Hematopoietic multipotent progenitor cell (in vitro differentiated cells): ENCODE results near the genes SIGLEC12, ZNF432, ZNF841, ZNF347 and ZNF677.

DNA sequence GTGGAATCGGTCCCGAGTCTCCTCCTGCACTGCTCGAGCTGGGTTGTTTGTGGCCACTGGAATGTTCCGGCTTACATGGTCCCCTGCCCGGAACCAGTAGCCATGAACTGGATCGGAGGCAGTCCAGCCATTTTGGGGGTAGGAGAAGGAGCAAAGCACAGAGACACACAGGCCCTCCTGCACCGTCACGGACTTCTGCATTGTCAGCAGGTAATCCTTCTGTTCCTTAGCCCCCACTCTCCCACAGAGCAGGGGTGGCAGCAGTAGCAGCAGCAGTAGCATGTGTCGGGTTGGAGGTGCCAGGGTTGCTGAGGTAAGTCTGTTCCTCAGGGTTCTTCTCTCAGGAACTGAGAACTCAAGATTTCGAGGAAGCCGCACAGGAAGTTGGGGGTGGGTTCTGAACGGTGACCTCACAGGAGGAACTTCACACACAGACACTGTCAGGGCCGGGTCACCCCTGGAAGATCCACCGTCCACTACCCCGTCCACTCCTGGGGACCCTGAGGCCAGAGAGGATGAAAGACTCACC lies at the start of gene SIGLEC12:
SIGLEC12 (minus strand) TSS at position 349 of the 529 bp plus-strand sequence.
- CAGE, long polyA plus RNA: no peak

DNA sequence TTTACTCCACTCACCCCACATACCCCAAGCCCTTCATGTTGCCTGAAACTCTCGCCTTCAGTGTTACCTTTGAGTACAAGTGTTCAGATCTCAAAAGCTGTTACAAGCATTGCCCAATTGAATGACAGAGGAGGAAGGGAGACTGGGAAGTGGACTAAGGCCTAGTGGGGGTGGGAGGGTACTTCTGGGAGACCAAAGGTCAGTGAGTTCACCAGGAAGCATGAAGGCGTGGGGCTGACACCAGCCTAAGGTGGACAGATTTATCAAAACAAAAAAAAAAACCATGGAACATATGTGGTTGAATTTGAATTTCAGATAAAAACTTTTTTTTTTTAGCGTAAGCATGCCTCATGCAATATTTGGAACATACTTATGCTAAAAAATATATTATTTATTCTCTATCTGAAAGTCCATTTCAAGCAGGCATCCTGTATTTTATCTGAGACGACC lies 6.2 kb upstream of the SIGLEC12 start:
- CAGE, long polyA plus RNA: no peak

DNA sequence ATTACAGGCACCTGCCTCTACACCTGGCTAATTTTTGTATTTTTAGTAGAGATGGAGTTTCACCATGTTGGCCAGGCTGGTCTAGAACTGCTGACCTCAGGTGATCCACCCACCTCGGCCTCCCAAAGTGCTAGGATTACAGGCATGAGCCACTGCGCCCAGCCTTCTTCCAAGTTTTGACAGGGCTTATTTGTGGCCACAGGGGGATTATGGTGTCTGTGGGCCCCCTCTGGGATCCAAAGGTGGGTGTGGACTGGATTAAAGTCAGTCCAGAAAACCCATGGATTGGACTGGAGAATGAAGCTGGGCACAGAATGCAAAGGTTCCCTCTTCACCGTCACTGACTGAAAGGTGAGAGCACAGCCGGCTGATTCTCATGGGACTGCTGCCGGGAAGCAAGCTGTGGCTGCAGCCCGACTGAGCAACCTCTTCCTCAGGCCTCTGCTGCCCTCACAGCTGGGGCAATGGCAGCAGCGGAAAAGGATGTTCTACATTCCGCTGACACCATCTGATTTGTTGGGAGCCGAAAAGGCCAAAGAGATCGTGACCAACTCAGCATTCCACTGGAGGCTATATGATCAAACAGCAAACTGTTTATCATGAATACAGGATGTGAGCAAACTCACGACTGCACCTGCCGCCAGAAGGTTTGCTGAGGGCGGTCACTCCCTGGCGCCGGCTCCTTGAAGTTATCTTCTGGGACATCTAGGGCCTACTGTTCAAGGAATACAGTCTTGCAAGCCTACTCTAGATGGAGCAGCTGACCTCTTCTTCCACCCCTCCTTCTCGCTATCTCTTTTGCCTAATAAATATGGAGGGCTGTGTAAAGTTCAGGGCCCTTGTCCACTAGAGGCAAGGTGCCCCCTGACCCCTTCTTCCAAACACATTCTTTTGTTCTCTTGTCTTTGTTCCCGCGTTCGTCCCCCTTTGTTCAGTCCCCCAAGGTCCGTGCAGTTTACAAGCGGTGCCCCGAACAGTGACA lies 19.4 kb upstream of the SIGLEC6 start:
- CAGE, long polyA plus RNA: no peak

GRCh38 chr19:51572740-51573677 lies 1.9 kb downstream of the ZNF175 start:
- CAGE, long polyA plus RNA: no peak

DNA sequence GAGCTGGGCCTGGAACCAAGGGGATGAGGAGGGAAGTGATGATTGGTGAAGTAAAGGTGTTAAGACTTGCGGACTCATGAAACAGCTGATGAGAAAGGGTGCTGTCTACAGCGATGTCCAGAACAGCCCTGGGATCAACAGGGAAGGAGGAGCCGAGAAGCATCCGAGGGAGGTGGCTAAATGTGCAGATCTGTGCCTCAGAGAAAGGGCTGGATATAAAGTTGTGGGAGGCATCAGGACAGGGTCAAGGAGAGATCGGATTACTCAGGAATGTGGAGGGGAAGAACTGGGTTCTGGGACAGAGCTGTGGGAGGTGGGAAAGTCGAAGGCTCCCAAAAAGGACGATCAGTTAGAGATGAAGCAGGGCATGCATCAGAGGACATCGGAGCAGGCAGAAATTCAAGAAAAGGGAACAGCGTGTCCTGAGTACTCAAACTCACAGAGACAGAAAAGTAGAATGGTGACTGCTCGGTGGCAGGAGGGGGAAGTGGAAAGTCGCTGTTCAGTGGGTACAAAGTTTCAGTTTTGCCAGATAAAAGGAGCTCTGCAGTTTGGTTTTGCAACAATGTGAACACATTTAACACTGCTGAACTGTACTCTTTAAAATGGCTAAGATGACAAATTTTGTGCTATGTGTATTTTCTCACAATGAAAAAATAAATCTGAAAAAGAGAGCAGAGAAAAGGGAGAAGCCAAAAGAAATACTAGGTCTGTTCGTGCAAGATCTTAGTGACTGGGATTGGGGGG lies 1.8 kb downstream of the SIGLEC14 start:
- CAGE, long polyA plus RNA: no peak

DNA sequence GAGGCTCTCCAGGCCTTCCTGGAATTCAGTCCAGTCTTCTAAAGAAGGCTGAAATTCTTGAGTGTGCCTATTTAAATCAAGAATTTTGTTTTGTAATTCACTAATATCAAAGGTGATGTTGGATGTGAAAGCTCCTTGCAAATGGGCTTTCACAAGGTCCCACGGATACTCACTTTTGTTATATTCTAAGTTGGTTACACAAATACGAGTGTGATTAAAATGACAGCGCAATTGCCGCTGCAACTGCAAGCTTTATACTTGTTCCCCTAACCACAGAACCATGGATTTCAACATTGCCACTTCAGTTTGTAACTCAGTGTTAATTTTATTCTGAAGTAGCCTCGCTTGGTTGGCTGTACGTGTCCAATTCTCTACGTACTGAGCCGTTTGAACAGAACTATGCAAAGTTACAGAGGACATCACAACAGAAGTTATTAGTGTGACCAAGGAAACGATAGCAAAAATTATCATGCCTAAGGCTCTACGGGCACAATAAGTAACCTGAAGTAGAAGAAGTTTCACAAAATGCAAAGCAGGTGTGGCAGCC lies 10.5 kb downstream of the FPR3 start:
- CAGE, long polyA plus RNA: no peak

DNA sequence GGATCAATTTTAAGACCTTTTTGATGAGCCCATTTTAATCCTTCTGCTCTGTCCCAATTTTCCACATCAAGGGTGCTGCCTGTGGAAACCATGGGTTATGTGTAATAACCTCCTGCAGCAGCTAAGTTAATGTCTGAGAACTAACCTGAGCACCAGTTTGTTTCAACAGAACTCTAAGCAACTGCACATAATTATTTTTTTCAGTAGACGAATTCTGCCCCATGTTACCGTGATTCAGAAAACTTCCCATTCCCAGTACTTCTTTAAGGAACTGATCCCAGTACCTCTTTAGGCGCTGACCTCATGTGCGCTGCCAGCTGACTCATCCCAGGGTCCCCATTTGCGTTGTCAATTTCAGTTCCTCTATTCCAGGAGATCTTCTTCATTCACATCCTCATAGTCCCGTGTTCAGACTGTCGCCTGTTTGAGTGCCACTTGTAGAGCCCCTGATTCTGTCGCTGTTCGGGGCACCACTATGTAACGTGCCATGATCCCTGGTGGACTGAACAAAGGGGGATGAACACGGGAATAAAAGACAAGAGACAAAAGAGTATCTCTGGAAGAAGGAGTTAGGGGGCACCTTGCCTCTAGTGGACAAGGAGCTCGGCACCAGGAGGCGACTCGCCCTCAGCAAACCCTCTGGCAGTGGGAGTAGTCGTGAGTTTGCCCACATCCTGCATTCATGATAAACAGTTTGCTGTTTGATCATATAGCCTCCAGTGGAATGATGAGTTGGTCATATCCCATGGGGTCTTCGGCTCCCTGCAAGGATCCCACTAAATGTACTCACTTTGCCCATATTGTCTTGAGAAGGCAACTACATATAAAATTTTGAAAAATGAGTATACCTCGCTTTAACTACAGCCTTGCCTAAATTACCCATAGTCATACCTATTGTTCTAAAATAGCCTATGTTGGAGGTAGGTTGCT lies 16.5 kb downstream of the FPR3 start:
- CAGE, long polyA plus RNA: no peak

- CAGE, long polyA plus RNA: start-site peak on the minus strand at chr19:52048724-52048859, 38 reads
These were observed at the start of gene ZNF432 for GRCh38 chr19:52048479-52049545. Gene ZNF432, minus strand, starts transcription at chr19:52048838.

DNA sequence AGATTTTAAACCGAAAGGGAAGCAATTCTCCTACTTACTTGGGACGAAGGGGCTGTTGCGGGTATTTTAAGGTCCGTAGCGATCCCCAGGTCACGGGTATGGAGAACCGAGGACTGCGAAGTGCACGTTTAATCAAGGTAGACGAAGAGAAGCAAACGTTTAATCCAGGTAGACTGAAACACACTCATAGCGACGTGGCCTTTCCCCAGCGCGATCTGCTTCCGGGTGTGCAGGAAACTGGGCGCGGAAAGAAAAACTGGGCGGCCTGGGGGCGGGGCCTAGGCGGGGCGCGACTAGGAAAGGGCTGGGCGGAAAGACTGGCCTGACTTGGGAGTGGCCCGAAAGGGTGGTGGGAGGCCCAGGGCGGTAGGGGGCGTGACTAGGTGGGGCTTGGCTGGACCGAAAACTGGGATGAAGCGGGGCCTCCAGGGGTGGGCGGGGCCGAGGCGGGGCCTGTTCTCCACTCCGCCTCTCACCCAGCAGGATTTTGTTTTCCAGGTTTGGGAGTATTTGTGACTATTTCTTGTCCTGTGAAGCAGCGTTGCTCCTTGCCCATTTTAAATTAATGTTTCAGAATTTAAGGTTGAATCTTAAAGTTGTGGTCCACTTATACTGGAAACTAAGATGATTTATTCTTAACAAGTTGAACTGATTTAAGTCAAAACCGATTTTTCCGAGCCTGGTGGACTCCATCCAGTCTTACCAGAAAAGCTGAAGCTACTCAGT lies at the start of gene ZNF841:
ZNF841 (minus strand) TSS at position 229 of the 726 bp plus-strand sequence.
- CAGE, long polyA plus RNA: no peak

- CAGE, long polyA plus RNA: no peak
These were observed 3.1 kb downstream of the PPP2R1A start for GRCh38 chr19:52192721-52193485.

- CAGE, long polyA plus RNA: no peak
These were observed 8.1 kb downstream of the PPP2R1A start for GRCh38 chr19:52197857-52198494.

- CAGE, long polyA plus RNA: no peak
These were observed 217 bp upstream of the ZNF766 start for GRCh38 chr19:52269248-52269492.

GRCh38 chr19:52528529-52529195 lies 1.2 kb downstream of the ZNF808 start:
- CAGE, long polyA plus RNA: start-site peak on the plus strand at chr19:52528600-52528939, 50 reads

- CAGE, long polyA plus RNA: no peak
These were observed 59.1 kb downstream of the ENSG00000269825 start for GRCh38 chr19:52630891-52631811.

DNA sequence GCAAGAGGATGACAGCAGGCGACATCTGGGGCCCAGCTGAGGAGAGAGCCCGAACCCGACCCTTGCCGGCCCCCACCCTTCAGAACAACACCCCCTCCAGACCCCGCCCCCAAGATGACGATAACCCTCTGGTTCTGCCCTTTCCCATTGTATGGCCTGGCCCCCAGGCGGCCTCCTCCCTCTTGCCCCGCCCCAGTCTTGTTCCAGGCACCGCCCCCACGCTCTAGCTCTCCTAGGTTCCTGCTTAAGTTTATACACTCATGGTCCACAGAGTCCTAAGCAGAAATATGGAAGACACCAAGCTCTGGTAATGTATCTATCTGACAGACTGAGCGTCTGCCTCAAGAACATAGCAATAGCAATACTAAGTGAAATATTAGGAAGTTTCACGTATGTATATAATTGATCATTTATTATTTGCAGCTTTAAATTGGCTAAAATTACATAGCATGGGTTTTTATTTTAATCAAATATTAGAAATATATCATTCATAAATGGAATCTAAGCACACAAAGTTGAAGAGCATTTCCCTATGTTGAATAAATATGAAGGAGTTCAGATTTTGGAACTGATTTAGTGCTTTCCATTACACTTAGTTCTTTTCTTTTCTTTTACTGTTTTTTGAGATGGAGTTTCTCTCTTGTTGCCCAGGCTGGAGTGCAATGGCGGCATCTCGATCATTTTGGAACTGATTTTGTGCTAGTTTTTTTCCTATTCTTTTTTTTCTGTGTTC lies 49.2 kb downstream of the ENSG00000269825 start:
- CAGE, long polyA plus RNA: no peak

GRCh38 chr19:53086678-53087418 lies 16.4 kb downstream of the ZNF160 start:
- CAGE, long polyA plus RNA: no peak

- CAGE, long polyA plus RNA: no peak
These were observed at the start of gene ZNF347 for GRCh38 chr19:53158823-53159265. Gene ZNF347, minus strand, starts transcription at chr19:53159053.

GRCh38 chr19:53254384-53255364 lies at the start of gene ZNF677:
Gene ZNF677, minus strand, starts transcription at chr19:53254873.
- CAGE, long polyA plus RNA: start-site peak on the minus strand at chr19:53254810-53254890, 69 reads; start-site peak on the plus strand at chr19:53255019-53255045, 53 reads

DNA sequence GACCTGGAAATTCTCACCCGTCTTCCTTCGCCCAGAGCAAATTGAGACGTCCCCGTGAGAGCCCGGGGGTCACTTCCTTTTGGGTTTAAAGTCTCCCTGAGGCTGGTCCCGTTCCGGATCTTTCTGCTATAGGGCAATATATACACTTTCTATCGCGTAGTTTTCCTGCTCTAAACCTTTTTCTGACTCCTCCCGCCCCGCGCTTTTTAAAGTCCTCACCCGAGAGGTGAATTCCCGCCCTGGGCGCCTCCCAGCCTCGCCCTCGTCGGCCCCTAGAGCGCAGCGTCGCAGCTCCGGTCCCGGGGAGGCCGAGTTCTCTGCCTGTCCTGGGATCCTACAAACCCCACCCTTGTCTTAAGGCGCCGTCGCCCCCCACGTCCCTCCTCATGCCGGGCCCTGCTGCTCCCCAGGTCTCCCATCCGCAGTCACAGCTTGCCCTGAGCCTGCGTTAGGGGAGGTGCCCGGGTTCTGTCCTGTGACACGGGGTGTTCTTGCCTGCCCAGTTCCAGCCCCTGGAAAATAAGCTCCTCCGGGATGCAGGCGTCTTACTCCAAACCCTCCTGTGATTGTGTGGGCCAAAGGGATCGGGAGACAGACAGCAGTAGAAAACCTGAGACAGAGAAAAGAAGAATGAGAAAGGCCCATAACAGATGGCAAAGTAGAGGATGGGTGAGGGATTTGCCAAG lies 479 bp downstream of the ZNF525 start:
- CAGE, long polyA plus RNA: no peak

DNA sequence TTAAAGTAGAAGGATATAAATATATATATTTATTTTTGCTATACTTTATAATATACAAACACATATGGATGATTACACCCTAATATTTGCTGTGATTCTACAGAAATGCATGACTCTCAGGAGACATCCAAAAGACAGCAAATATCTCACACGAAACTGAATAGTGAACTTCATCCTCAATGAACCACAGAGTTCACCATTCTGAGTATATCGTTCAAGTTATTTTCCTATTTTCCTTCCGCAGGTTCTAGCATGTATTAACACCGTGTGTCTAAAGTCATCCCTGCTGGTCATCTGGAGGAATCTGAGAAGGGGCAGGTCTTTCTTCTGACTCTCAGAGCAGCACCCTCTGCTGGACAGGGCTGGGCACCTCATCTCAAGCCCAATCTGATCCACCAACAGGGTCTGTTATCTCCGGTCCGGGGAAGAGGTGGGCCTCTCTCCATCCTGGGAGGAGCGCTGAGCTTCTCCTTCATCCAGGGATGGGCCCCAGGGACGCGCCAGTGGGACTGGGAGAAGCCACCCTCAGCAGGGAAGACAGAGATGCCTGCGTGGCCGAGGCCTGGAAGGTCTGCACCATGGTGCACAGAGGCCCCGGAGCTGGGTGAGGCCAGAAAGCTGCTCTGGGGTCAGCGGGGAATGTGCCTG lies 26.1 kb upstream of the ZNF331 start:
- CAGE, long polyA plus RNA: no peak